K562 (cell line): ENCODE data around the genes GTPBP1, APOBEC3C and PDGFB.

DNA sequence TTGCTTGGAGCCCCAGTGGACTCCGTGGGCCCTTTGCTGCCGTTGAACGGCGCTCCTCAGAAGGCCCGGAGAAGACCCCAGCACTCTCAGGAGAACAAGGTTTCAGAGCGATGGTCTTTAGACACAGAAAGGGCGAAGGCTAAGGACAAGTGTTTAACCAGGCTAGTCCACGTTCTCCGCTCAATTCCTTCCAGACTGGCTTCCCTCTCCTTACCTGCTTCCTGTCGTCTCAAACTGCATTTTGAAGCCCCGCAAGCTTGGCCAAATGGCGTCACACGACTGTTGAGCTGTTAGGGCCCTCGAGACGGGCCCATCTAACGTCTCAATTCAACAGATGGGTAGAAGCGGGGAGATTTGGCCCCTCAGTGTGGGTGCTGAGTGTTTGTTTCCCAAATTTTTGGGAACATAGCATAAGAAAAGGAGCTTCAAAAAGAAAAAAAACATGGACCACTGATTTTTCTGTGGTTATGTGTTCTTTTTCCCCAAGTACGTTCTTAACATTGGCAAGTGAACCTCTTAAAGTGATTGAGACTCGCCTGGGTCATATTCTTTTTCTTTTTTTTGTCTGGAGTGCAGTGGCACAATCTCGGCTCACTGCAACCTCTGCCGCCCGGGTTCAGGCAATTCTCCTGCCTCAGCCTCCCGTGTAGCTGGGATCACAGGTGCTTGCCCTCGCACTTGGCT lies 1.4 kb upstream of the DDX17 start:
- RAMPAGE, long total RNA: no peak
- RRBS: no CpG with 5 or more reads among the region's 24 CpGs
PRO-cap:
- standard: no peak
- CoPRO, capped RNA only, 2 experiments: no peak in any of the 2 experiments
- CoPRO, capped and uncapped RNA, 2 experiments: no peak in any of the 2 experiments
- CoPRO, uncapped RNA only, 2 experiments: no peak in any of the 2 experiments
CAGE:
- cytosol, long polyA plus RNA: no peak
- long polyA plus RNA: no peak
- nucleolus, long total RNA: no peak
- nucleus, long polyA plus RNA: no peak

GRCh38 chr22:38657168-38657597 lies 745 bp downstream of the CBY1 start:
- RAMPAGE, long total RNA: no peak
- RRBS: no CpG with 5 or more reads among the region's 10 CpGs
PRO-cap:
- standard: no peak
- CoPRO, capped RNA only, 2 experiments: no peak in any of the 2 experiments
- CoPRO, capped and uncapped RNA, 2 experiments: no peak in any of the 2 experiments
- CoPRO, uncapped RNA only, 2 experiments: no peak in any of the 2 experiments
CAGE:
- cytosol, long polyA plus RNA: no peak
- long polyA plus RNA: no peak
- nucleolus, long total RNA: no peak
- nucleus, long polyA plus RNA: no peak

- RAMPAGE, long total RNA: no peak
- RRBS: under 1% methylated on average over 29 of the region's 67 CpGs
PRO-cap:
- standard: unidirectional peak, plus-strand start at chr22:38705949; unidirectional peak, plus-strand start at chr22:38706201
- CoPRO, capped RNA only, 2 experiments: peak in 2 of 2 experiments; most common plus-strand start chr22:38705949 (in 2); most common minus-strand start chr22:38706002 (in 1)
- CoPRO, capped and uncapped RNA, 2 experiments: peak in 2 of 2 experiments; most common plus-strand start chr22:38705949 (in 2)
- CoPRO, uncapped RNA only, 2 experiments: peak in 2 of 2 experiments; most common plus-strand start chr22:38705961 (in 2)
CAGE:
- cytosol, long polyA plus RNA: start-site peak on the plus strand at chr22:38705939-38705947, 459 and 276 reads in 2 replicates
- long polyA plus RNA: no peak
- nucleolus, long total RNA: no peak
- nucleus, long polyA plus RNA: start-site peak on the plus strand at chr22:38705919-38705966, 178 and 370 reads in 2 replicates
Observed at GRCh38 chr22:38705579-38706283, at the start of gene GTPBP1. GTPBP1 (plus strand) TSS chr22:38705944.

DNA sequence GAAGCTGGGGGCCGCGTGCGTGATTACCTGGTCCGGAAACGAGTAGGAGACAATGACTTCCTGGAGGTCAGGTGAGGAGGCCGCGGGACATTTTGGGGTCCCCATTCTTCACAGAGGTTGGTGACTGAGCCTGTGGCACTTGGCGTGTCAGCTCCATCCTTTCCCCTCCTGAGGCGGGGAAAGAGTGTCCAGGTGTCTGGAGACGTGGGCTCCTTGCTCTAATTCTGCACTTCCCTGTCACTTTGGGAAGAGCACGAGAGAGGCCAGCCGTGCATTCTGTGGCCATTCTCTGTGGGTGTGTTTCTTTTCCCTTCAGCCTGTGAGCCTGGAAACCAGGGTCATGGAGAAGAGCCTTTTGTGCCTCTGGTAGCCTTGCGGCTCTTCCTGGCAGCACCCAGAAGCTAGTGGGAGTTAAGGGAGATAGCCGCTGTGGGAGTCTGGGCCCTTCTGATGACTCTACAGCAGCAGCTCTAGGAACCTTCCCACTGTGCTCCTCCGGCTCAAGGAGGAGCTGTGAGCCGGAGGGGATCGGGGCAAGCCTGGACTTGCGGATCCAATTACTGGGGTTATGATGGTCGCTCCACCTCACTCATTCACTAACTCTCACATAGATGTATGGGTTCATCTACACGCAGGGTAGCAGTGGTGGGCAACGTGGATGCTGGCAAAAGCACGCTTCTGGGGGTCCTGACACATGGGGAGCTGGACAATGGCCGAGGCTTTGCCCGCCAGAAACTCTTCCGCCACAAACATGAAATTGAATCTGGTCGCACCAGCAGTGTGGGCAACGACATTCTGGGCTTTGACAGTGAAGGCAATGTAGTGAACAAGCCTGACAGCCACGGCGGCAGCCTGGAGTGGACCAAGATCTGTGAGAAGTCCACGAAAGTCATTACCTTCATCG lies 10.5 kb downstream of the GTPBP1 start:
- RAMPAGE, long total RNA: no peak
- RRBS: no CpG with 5 or more reads among the region's 31 CpGs
PRO-cap:
- standard: no peak
- CoPRO, capped RNA only, 2 experiments: no peak in any of the 2 experiments
- CoPRO, capped and uncapped RNA, 2 experiments: no peak in any of the 2 experiments
- CoPRO, uncapped RNA only, 2 experiments: no peak in any of the 2 experiments
CAGE:
- cytosol, long polyA plus RNA: no peak
- long polyA plus RNA: no peak
- nucleolus, long total RNA: no peak
- nucleus, long polyA plus RNA: no peak

- RAMPAGE, long total RNA: no peak
- RRBS: no CpG with 5 or more reads among the region's 18 CpGs
PRO-cap:
- standard: no peak
- CoPRO, capped RNA only, 2 experiments: no peak in any of the 2 experiments
- CoPRO, capped and uncapped RNA, 2 experiments: no peak in any of the 2 experiments
- CoPRO, uncapped RNA only, 2 experiments: no peak in any of the 2 experiments
CAGE:
- cytosol, long polyA plus RNA: no peak
- long polyA plus RNA: no peak
- nucleolus, long total RNA: no peak
- nucleus, long polyA plus RNA: no peak
Observed at GRCh38 chr22:38728733-38729851, 23.3 kb downstream of the GTPBP1 start.

DNA sequence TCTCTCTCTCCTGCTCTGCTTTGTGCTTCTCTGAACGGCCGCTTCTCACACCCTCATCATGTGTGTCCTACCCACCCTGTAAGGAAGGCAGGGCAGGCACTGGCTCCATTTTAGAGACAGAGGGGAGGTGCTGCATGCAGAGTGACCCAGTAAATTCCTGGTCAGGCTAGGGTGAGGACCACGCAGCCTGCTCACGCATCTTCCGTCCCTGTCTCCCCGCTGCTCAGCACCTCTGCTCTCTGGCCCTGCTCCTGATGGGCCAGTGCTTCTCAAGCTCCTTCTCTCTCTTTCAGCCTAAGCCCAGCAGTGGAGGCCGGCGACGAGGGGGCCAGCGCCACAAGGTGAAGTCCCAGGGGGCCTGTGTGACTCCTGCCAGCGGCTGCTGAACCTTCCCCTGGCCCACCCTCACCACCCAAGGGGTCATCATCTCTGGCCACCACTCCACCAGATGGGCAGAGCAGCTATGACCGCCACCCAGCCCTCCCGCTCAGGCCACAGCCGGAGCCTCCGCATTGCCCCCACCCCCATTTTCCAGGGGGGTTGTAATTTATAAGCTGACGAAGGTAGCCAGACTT lies 24.7 kb downstream of the GTPBP1 start:
- RAMPAGE, long total RNA: no peak
- RRBS: 96% methylated on average over 3 of the region's 16 CpGs
PRO-cap:
- standard: no peak
- CoPRO, capped RNA only, 2 experiments: no peak in any of the 2 experiments
- CoPRO, capped and uncapped RNA, 2 experiments: no peak in any of the 2 experiments
- CoPRO, uncapped RNA only, 2 experiments: no peak in any of the 2 experiments
CAGE:
- cytosol, long polyA plus RNA: no peak
- long polyA plus RNA: no peak
- nucleolus, long total RNA: no peak
- nucleus, long polyA plus RNA: no peak

- RAMPAGE, long total RNA: no peak
- RRBS: no CpG with 5 or more reads among the region's 12 CpGs
PRO-cap:
- standard: no peak
- CoPRO, capped RNA only, 2 experiments: no peak in any of the 2 experiments
- CoPRO, capped and uncapped RNA, 2 experiments: no peak in any of the 2 experiments
- CoPRO, uncapped RNA only, 2 experiments: peak in 1 of 2 experiments; most common minus-strand start chr22:38739912 (in 1)
CAGE:
- cytosol, long polyA plus RNA: no peak
- long polyA plus RNA: no peak
- nucleolus, long total RNA: no peak
- nucleus, long polyA plus RNA: no peak
Observed at GRCh38 chr22:38739465-38739985, 16.3 kb downstream of the SUN2 start.

- RAMPAGE, long total RNA: no peak
- RRBS: no CpG with 5 or more reads among the region's 8 CpGs
PRO-cap:
- standard: no peak
- CoPRO, capped RNA only, 2 experiments: no peak in any of the 2 experiments
- CoPRO, capped and uncapped RNA, 2 experiments: no peak in any of the 2 experiments
- CoPRO, uncapped RNA only, 2 experiments: no peak in any of the 2 experiments
CAGE:
- cytosol, long polyA plus RNA: no peak
- long polyA plus RNA: no peak
- nucleolus, long total RNA: no peak
- nucleus, long polyA plus RNA: no peak
Observed at GRCh38 chr22:38882326-38882872, 10.4 kb upstream of the CBX6 start.

DNA sequence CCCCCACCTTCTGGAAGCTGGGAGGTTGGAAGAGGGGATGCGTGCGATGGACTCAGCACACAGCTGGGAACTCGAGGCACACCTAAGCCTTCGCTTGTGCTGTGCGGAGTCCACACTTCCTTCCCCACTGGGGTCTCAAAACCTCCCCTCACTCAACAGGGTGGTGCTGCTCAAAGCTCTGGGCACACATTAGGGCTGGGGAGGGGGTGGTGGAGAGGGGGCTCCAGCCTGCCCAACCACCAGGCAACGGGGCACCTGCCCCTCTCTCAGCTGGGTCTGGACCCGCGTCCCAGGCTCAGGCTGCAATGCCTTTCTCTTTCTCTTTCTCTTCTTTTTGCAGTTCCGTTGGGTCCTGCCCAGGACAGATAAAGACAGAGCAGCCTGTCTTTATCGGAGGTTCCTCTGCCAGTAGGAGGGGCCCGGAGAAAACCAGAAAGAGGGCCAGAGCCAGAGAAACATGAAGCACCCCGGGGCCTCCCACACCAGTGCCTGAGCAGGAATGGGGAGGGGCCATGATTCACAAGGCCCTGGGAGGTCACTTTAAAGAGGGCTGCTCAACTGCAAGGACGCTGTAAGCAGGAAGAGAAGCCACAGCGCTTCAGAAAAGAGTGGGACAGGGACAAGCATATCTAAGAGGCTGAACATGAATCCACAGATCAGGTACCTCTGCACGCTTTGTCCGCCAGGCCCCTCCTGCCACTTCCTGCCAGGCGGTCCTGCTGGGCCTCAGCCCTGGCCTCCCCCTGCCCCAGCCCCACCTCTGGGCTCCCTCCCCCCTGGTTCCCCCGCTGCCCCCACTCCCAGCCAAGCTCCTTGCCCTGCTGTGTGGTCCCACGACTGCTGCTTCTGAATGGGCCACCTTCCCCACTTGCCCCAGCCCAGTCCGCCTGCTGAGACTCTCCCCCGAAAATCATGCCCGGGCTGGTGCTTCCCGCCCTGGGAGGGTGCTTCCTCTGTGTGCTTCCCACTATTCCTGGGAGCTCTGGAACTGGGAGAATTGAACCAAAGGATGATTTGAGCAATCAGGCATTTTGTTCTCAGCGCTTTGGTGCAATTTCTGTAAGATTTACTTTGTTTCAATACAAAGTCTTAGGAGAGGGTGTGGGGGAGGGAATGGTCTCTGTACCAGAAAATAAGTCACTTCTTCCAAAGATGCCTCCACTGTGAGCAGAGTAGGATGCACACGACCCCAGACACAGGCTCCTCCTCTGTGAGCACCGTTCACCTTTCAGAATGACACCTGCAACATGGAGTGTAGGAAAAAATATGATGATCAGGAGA lies at the start of gene APOBEC3C:
Gene APOBEC3C, plus strand, starts transcription at position 538 of the 1,281 bp plus-strand sequence.
- RAMPAGE, long total RNA: start-site peak on the plus strand centred at position 523 of the sequence, 158 bp wide, 725 and 861 reads in 2 replicates
- RRBS: no CpG with 5 or more reads among the region's 26 CpGs
PRO-cap:
- standard: bidirectional peak, plus-strand start at position 538 of the sequence, minus-strand start at position 307 of the sequence; bidirectional peak, plus-strand start at position 797 of the sequence, minus-strand start at position 695 of the sequence; unidirectional peak, minus-strand start at position 848 of the sequence
- CoPRO, capped RNA only, 2 experiments: peak in 2 of 2 experiments; most common plus-strand start position 538 of the sequence (in 2); most common minus-strand start position 307 of the sequence (in 2)
- CoPRO, capped and uncapped RNA, 2 experiments: peak in 2 of 2 experiments; most common plus-strand start position 538 of the sequence (in 2); most common minus-strand start position 307 of the sequence (in 2)
- CoPRO, uncapped RNA only, 2 experiments: peak in 1 of 2 experiments; most common plus-strand start position 543 of the sequence (in 1); most common minus-strand start position 303 of the sequence (in 1)
CAGE:
- cytosol, long polyA plus RNA: start-site peak on the plus strand centred at position 560 of the sequence, 35 bp wide, 96 and 26 reads in 2 replicates
- long polyA plus RNA: start-site peak on the plus strand centred at position 553 of the sequence, 52 bp wide, 286 and 226 reads in 2 replicates
- nucleolus, long total RNA: no peak
- nucleus, long polyA plus RNA: start-site peak on the plus strand centred at position 564 of the sequence, 55 bp wide, 17 and 68 reads in 2 replicates

DNA sequence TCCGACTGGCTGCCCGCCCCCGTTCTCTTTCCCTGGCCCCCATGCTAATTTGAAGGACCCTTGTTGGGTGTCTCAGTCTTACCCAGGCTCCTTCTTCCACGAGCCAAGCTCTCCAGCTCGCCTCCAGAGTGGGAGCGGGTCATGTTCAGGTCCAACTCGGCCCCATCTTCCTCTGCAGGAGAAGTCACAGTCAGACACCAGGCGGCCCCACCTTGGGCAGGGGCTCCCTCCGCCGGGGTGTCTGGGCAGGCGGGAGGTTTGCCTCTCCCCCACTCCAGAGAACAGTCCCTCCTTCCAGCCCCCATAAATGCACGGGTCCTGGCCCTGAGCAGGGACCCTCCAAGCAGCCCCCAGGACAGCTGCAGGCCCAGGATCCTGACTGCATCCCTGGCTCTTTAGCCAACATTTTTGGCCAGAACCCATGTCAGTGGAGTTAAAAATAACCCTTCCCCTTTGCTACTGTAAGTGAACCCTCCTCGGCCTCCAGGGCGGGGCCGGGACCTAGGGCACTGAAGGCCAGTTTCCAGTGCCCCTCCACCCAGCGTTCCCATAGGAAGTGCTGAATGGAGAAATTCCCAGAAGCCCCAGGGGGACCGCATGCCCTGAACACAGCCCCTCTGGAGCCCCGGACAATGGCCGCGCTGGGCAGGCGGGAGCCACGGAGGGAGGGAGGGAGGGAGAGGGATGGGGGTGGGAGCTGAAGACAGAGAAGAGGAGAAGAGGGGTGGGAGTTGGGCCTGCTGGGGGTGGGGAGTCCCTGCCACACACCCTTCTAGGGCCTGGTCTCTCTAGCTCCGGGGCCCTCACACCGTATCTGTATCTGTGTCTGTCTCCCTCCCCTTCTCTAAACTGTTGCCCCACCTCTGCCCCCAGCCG lies 11.2 kb downstream of the PDGFB start:
- RAMPAGE, long total RNA: no peak
- RRBS: no CpG with 5 or more reads among the region's 25 CpGs
PRO-cap:
- standard: no peak
- CoPRO, capped RNA only, 2 experiments: no peak in any of the 2 experiments
- CoPRO, capped and uncapped RNA, 2 experiments: no peak in any of the 2 experiments
- CoPRO, uncapped RNA only, 2 experiments: no peak in any of the 2 experiments
CAGE:
- cytosol, long polyA plus RNA: no peak
- long polyA plus RNA: no peak
- nucleolus, long total RNA: no peak
- nucleus, long polyA plus RNA: no peak

DNA sequence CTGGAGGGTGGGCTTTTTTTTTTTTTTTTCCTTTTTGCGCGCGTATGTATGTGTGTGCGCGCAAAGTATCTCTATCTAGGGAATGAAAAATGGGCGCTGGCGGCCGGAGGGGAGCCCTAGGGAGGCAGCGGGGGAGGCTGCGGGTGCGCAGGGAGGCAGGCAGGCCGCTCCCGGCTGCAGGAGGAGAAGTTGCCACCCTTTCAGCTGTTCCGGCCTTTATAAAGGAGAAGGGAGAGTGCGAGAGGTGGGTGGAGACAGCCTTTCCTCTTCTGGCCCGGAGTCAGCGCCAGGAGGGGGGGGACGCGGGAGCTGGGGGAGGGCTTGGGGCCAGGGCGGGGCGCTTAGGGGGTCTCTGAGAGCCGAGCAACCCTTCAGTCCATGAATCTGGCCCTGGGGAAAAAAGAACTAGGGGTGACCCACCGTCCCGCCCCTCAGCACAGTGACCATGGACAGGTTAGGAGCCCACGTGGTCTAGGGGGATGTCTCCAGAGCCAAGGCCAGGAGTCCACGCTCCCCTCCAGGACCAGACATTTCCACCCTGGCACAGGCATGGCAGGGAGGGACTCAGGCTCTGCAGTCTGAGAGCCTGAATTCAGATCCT lies at the start of gene PDGFB:
Gene PDGFB, minus strand, starts transcription at position 194 of the 601 bp plus-strand sequence.
- RAMPAGE, long total RNA: no peak
- RRBS: 7% methylated on average over 9 of the region's 26 CpGs
PRO-cap:
- standard: bidirectional peak, plus-strand start at position 221 of the sequence, minus-strand start at position 191 of the sequence
- CoPRO, capped RNA only, 2 experiments: peak in 2 of 2 experiments; most common plus-strand start position 206 of the sequence (in 1); most common minus-strand start position 191 of the sequence (in 2)
- CoPRO, capped and uncapped RNA, 2 experiments: peak in 2 of 2 experiments; most common plus-strand start position 215 of the sequence (in 1); most common minus-strand start position 191 of the sequence (in 2)
- CoPRO, uncapped RNA only, 2 experiments: no peak in any of the 2 experiments
CAGE:
- cytosol, long polyA plus RNA: no peak
- long polyA plus RNA: no peak
- nucleolus, long total RNA: no peak
- nucleus, long polyA plus RNA: no peak

DNA sequence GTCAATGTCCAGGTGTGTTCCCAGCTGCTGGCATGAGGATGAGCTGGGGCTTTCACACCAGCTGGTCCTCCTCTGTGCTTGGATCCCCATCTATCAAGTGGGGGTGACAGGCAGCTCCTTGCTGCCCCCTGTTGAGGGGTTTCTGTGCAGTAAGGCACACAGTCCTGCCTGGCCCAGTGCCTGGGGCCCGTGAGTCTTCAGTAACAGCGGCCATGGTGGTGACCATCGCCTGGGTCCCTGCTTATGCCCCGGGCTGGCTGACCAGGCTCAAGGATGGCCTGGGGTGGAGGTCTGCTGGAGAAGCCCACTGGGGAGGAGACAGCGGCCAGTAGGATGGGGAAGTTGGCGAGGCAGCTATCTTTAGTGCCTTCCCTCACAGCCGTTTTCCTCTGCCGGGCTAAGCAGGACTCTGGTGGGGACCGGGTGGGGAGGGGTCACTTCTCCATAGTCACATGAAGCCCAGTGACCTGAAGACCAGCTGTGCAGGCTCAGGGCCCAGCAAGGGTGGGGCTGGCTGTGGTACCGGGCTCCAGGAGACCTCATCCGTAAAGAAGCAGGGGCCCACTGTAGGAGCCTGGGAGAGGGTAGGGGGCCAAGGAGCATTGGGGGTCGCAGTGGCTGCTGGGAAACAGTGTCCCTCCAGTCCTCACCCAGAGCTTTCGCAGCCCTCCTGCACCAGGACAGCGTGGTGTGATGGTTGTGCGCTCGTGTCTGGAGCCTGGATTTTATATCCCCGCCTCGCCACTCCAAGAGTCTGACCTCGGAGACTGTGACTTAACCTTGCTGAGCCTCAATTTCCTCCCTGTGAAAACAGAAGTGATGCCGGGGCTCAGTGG lies 12.4 kb downstream of the RPL3 start:
- RAMPAGE, long total RNA: no peak
- RRBS: no CpG with 5 or more reads among the region's 20 CpGs
PRO-cap:
- standard: no peak
- CoPRO, capped RNA only, 2 experiments: no peak in any of the 2 experiments
- CoPRO, capped and uncapped RNA, 2 experiments: no peak in any of the 2 experiments
- CoPRO, uncapped RNA only, 2 experiments: no peak in any of the 2 experiments
CAGE:
- cytosol, long polyA plus RNA: no peak
- long polyA plus RNA: no peak
- nucleolus, long total RNA: no peak
- nucleus, long polyA plus RNA: no peak

DNA sequence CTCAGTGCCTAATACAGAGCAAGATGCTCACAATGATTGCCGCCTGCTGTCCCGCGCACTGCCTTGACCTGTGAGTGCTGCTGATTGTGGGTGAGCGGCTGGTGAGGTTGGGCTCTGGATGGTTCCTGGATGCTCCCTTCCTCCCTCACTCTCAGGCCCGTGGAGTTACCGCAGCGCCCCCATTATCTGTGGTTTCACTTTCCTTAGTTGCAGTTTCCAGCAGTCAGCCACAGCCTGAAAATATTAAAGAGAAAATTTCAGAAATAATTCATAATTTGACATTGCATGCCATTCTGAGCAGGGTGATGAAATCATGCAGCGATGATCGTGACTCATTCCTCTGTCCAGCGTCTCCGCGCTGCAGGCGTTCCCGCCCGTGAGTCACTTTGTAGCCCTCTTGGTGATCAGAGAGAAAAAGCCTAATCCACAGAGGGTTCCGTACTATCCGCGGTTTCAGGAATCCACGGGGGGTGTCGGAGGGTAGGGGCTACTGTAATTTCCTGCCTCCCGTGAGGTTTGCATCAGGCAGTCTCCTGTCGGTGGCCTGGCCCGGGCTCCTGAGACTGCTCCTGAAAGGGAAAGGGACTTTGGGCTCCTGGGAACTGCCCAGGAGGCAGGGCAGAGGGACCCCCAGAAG lies 10.7 kb downstream of the RPL3 start:
- RAMPAGE, long total RNA: no peak
- RRBS: no CpG with 5 or more reads among the region's 23 CpGs
PRO-cap:
- standard: no peak
- CoPRO, capped RNA only, 2 experiments: no peak in any of the 2 experiments
- CoPRO, capped and uncapped RNA, 2 experiments: no peak in any of the 2 experiments
- CoPRO, uncapped RNA only, 2 experiments: no peak in any of the 2 experiments
CAGE:
- cytosol, long polyA plus RNA: no peak
- long polyA plus RNA: no peak
- nucleolus, long total RNA: no peak
- nucleus, long polyA plus RNA: no peak

- RAMPAGE, long total RNA: no peak
- RRBS: no CpG with 5 or more reads among the region's 11 CpGs
PRO-cap:
- standard: no peak
- CoPRO, capped RNA only, 2 experiments: no peak in any of the 2 experiments
- CoPRO, capped and uncapped RNA, 2 experiments: no peak in any of the 2 experiments
- CoPRO, uncapped RNA only, 2 experiments: no peak in any of the 2 experiments
CAGE:
- cytosol, long polyA plus RNA: no peak
- long polyA plus RNA: no peak
- nucleolus, long total RNA: no peak
- nucleus, long polyA plus RNA: no peak
Observed at GRCh38 chr22:39414204-39414921, 14.8 kb downstream of the TAB1 start.

DNA sequence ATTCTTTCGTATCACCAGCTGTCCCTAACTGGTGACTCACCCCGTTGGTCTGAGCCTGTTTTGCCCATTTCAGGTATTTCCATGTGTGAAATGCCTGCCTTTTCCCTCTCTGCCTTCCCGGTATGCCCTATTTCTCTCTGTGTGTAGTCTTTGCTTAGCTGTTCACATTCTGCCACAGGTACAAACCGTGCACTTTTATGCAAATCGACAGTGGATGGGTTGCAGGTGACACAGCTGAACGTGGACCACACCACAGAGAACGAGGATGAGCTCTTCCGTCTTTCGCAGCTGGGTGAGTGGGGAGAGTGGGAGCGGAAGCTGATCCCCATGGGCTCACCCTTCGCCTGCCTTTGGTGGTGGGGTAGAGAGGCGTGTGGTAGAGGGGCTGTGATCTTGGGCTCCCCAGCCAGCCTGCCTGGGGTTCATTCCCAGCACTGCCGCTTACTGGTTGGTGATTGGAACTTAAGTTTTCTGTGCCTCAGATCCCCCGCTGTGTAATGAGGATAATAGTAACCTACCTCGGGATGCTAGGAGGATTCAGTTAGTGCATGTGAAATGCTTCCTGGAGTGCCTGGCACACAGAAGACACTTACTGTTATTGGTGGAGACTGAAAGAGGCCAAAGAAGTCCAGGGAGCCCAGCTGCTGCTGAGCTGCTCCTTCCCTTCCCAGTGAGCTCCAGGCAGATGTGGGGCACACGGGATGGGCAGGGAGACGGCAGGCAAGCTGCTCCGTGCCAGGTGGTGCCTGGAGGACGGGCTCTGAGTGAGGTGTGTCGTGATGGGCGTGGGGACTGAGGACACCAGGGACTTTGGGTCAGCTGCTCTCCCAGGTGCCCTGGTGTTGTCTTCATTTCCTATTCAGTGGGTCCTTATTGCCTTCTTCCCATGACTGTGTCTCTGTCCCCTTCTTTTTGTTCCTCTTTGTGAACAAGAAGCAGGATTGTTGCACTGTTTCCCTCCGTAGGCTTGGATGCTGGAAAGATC lies 19.3 kb downstream of the TAB1 start:
- RAMPAGE, long total RNA: no peak
- RRBS: no CpG with 5 or more reads among the region's 22 CpGs
PRO-cap:
- standard: no peak
- CoPRO, capped RNA only, 2 experiments: no peak in any of the 2 experiments
- CoPRO, capped and uncapped RNA, 2 experiments: no peak in any of the 2 experiments
- CoPRO, uncapped RNA only, 2 experiments: no peak in any of the 2 experiments
CAGE:
- cytosol, long polyA plus RNA: no peak
- long polyA plus RNA: no peak
- nucleolus, long total RNA: no peak
- nucleus, long polyA plus RNA: no peak

GRCh38 chr22:39462408-39462840 lies 5.6 kb downstream of the MGAT3 start:
- RAMPAGE, long total RNA: no peak
- RRBS: no CpG with 5 or more reads among the region's 7 CpGs
PRO-cap:
- standard: no peak
- CoPRO, capped RNA only, 2 experiments: no peak in any of the 2 experiments
- CoPRO, capped and uncapped RNA, 2 experiments: no peak in any of the 2 experiments
- CoPRO, uncapped RNA only, 2 experiments: no peak in any of the 2 experiments
CAGE:
- cytosol, long polyA plus RNA: no peak
- long polyA plus RNA: no peak
- nucleolus, long total RNA: no peak
- nucleus, long polyA plus RNA: no peak

DNA sequence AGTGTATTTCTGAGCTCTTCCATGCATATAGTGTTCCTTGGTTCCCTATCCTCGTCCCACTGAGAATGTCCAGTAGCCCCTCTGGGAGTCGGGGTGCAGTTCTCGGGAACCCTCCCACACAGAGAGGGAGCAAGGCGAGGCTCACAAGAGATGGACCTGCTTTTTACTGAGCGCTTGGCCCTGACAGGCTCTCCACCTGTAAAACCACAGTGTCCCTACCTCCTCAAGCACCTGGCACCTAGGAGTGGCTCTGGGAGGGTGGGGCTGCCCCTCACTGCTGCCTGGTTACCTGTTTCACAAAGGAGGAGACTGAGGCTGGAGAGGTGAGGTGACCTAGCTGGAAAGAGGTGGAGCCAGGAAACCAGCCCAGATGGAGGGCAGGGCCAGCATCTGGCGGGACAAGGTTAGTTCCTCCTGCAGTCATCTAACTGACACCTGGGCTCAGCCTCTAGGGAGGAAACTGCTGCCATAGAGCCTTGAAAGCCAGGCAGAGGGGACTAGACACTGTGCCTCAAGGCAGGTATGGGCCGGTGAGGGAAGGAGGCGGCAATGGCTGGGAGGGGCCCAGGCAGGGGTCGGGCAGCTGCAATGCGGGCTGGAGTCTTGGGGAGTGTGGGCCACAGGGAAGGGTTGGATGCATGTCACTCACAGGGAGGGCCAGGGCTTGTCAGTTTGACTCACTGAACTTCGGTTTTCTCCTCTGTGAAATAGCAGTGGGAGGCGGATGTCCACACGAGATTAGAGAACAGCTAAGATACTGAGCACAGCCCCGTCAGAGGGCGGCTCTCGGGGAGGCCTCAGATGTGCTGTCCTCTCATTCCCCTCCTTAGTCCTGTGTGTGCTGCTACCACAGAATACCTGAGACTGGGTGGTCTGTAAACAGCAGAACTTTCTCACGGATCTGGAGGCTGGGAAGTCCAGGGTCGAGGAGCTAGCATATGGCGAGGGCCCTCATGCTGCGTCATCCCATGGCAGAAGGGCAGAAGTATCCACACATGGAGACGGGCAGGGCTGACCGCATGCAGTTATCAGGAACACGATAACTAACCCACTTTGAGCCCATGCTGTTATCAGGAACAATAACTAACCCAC lies 15.9 kb downstream of the MGAT3 start:
- RAMPAGE, long total RNA: no peak
- RRBS: no CpG with 5 or more reads among the region's 23 CpGs
PRO-cap:
- standard: bidirectional peak, plus-strand start at position 829 of the sequence, minus-strand start at position 612 of the sequence; bidirectional peak, plus-strand start outside the sequence, minus-strand start at position 1,021 of the sequence
- CoPRO, capped RNA only, 2 experiments: peak in 2 of 2 experiments; most common plus-strand start position 764 of the sequence (in 2); most common minus-strand start position 612 of the sequence (in 2)
- CoPRO, capped and uncapped RNA, 2 experiments: peak in 2 of 2 experiments; most common plus-strand start position 764 of the sequence (in 1); most common minus-strand start position 524 of the sequence (in 2)
- CoPRO, uncapped RNA only, 2 experiments: no peak in any of the 2 experiments
CAGE:
- cytosol, long polyA plus RNA: no peak
- long polyA plus RNA: no peak
- nucleolus, long total RNA: no peak
- nucleus, long polyA plus RNA: no peak